Suprapubic skin (tissue), 4 donors: ENCODE results near the genes ZNF479 and ZNF727.

DNA sequence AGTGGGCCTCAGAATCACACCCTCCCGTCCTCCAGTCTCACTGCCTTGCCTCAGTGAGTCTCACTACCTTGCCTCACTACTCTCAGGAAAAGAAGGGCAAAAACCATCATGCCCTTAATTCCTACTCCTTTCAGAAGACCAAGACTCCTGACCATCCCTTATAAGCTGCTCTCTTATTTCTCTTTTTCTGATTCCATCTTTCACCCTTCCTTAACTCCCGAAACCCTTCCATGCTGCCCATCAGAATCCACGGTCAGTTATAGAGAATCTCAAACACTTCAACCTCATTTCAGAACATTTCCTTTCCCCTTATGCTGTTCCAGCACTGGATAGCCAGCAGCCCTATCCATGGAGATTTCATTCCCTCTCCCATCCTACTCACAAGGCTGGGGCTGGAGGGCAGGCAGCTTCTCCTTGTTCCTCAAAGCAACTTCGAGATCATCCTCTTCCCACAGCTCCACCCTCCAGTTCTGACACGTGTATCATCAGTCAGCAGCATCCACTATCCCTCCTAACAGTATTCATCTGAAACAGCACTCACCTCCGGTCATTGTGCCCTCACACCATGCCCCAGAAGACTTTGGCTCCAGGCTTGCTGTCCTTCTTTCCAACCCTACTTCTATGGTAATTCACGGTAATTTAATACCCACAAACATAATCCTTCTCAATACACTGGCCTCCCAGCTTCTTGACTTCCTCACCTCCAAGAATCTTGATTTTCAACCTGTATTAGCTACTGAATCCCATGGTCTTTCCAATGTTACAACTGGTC lies 12.8 kb downstream of the SEC61G start:
- PRO-cap, result no peak
- RAMPAGE, long total RNA, 4 experiments, result no peak in any of the 4 experiments

GRCh38 chr7:54746821-54747456 lies 12.1 kb downstream of the SEC61G start:
- PRO-cap, result no peak
- RAMPAGE, long total RNA, 4 experiments, result no peak in any of the 4 experiments

- PRO-cap, result no peak
- RAMPAGE, long total RNA, 4 experiments, result no peak in any of the 4 experiments
Observed at GRCh38 chr7:55048245-55048608, 29.4 kb downstream of the EGFR start.

- PRO-cap, result no peak
- RAMPAGE, long total RNA, 4 experiments, result start-site peak on the plus strand in 1 of 4 experiments, at chr7:55095373-55095843 at its widest, 27 to 29 reads per replicate
Observed at GRCh38 chr7:55095320-55096052, 76.7 kb downstream of the EGFR start.

- PRO-cap, result no peak
- RAMPAGE, long total RNA, 4 experiments, result no peak in any of the 4 experiments
Observed at GRCh38 chr7:55127802-55128072, 108.9 kb downstream of the EGFR start.

DNA sequence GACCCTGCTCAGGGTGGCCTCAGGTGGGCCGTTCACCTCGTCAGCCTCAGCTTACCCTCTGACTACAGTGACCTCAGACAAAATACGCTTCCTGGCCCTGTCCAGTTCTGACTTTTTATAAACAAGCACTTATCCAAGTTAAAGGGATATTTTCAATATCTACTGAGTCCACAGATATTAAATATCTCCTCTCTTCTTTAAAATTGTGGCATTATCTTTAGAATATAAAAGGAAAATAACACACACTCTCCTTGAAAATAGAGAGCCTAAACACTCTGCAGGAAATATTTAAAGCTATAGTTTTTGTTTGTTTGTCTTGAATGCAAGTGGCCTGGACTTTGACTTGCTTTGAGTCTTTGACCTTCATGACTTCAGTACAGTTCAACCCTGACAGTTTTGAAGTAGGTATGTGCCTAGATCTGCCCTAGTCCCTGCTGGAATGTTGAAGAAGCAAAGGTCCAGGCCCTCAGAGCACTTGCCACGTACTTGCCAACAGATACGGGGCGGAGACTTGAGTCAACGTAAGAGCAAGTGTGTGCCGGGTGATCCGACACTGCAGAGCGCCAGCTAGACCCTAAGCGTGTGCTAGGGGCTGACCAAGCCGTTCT lies 159.8 kb downstream of the EGFR start:
- PRO-cap, result no peak
- RAMPAGE, long total RNA, 4 experiments, result no peak in any of the 4 experiments

- PRO-cap, result bidirectional peak, plus-strand start at chr7:55255045, minus-strand start at chr7:55254879
- RAMPAGE, long total RNA, 4 experiments, result no peak in any of the 4 experiments
Observed at GRCh38 chr7:55254608-55255368, 110.3 kb upstream of the LANCL2 start.

DNA sequence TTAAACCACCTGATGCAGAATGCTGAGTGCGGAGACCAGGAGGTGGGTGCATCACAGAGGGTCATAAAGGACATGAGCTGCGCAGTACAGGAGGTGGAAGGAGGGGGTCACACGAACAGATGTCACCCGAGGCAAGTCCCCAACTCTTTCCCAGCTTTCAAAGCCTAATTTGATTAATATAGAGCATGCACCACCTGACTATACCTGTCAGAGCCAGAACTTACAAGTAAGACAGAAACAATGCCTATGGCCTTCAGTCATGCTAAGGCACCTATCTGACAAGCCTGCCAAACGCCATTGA lies 924 bp upstream of the VOPP1 start:
- PRO-cap, result no peak
- RAMPAGE, long total RNA, 4 experiments, result no peak in any of the 4 experiments

- PRO-cap, result no peak
- RAMPAGE, long total RNA, 4 experiments, result no peak in any of the 4 experiments
Observed at GRCh38 chr7:55694417-55695136, 122.3 kb upstream of the VOPP1 start.

- PRO-cap, result no peak
- RAMPAGE, long total RNA, 4 experiments, result no peak in any of the 4 experiments
Observed at GRCh38 chr7:55698894-55699619, 126.8 kb upstream of the VOPP1 start.

DNA sequence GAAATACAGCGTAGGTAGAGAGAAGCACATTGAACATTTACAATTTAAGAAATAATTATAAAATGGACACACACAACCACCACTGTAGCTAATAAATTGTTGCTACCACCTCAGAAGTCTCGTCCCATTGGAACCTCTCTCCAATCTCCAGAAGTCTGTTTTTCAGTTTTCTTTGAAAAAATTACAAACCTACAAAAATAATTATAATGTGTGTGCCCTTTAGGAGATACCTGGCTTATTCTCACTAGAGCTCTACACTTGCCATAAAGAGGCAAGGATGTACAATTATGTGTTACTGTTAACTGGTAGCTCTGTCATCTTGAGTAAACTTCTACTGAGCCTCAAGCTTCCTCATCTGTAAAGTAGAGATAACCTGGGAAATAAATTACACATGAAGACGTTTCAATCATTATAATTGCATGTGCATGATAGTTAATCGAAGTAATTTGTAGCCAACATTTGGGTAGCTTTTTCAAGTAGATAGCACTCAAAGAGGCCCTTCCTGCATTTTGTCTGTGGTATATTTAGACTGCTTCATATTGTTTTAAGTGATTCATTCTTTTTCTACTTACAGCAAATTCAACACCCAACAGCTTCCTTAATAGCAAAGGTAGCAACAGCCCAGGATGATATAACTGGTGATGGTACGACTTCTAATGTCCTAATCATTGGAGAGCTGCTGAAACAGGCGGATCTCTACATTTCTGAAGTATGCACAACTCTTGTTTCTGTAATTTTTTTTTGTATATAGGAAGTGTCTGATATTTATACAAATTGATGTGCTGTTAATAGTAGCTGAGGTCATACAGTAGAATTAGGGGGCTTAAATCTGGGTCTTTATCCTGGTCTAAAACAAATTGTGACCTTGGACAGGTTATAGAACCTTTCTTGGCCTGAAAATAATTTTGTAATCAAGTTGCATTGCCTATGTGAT lies 2.5 kb downstream of the CCT6A start:
- PRO-cap, result no peak
- RAMPAGE, long total RNA, 4 experiments, result no peak in any of the 4 experiments

- PRO-cap, result no peak
- RAMPAGE, long total RNA, 4 experiments, result no peak in any of the 4 experiments
Observed at GRCh38 chr7:56287635-56288251, 171.5 kb upstream of the NUPR2 start.

DNA sequence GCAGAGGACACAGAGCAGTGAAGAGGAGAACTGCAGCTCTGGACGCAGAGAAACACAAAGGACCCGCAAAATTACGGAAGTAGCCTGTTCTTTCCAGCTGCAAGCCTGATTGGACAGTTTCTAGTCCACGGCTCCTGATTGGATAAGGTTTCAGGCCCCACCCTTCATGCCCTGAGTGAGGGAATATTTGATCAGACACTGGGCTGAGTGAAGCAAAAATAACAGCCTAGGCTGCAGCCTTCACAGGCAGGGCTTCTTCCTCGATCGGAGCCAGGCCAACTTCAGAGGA lies at the start of gene ZNF479:
Gene ZNF479 (minus strand): TSS at position 60 of the 289 bp plus-strand sequence.
- PRO-cap, result no peak
- RAMPAGE, long total RNA, 4 experiments, result no peak in any of the 4 experiments

GRCh38 chr7:57344417-57344756 lies 105.6 kb upstream of the ZNF716 start:
- PRO-cap, result no peak
- RAMPAGE, long total RNA, 4 experiments, result no peak in any of the 4 experiments

DNA sequence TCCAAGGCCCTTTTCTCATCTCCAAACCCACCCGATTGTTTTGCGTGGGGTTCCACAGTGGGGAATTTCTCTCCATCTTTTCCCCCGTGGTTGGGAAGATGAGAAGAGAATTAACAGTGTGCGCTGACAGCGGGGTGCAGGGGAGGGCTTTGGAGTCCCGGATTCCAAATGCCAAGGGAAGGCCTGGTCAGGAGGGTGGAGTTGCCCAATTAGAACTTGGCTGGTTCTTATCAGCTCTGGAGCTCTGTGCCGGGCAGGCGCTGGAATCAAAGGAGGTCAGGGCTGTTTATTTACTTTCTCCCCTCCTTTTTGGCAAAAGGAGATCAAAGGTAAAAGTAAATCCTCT lies 95.4 kb upstream of the ZNF716 start:
- PRO-cap, result no peak
- RAMPAGE, long total RNA, 4 experiments, result no peak in any of the 4 experiments

GRCh38 chr7:64045221-64046127 lies at the start of gene ZNF727:
Gene ZNF727 (plus strand): TSS chr7:64045434.
- PRO-cap, result no peak
- RAMPAGE, long total RNA, 4 experiments, result start-site peak on the plus strand in 2 of 4 experiments, at chr7:64045423-64045508 at its widest, 19 to 29 reads per replicate

DNA sequence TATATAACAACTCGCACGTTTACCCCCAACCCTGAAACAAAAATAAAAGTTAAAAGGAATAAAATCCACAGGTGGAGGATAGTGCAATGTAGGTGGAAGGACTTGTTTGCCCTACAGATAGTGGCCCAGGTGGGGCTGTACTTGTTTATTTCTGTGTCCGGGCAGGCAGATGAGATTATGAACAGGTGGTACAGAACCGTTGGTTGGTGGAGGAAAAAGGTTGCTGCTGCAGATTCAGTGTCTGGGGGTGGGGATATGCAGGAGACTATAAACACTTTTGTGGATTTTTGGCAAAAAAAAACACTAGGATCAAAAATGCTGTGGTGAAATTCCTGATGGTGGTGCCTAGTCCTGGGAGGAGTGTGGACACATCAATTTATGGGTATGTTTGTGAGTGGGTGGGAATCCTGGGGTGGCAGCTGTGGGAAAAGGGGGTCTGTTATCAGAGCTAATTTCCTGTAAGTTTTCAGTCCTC lies 4.9 kb downstream of the ZNF680 start:
- PRO-cap, result no peak
- RAMPAGE, long total RNA, 4 experiments, result no peak in any of the 4 experiments

DNA sequence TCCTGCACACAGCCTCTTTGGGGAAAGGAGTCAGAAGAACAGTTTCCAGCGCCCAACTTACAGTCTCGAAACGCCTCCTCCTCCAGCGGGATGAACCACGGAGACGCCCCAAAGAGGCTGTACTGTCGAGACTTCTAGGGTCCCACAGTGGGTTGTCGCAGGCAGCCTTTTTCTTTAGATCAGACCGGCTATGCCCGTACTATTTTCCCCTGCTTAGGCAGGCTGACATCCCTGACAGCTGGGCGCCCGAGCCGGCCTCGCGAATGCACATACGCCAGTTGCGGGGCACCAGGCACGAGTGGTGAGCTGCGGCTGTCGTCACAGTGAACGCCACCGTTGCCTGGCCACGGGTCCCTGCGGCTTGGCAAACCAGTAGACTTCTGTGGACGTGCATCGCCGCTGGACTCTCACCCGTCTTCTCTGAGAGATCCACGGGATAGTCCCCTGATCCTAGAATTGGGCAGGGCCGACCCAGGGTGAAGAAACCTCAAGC lies 33.2 kb upstream of the ZNF273 start:
- PRO-cap, result no peak
- RAMPAGE, long total RNA, 4 experiments, result no peak in any of the 4 experiments

- PRO-cap, result no peak
- RAMPAGE, long total RNA, 4 experiments, result no peak in any of the 4 experiments
Observed at GRCh38 chr7:66145407-66145747, 30.7 kb downstream of the CRCP start.

GRCh38 chr7:66150198-66151177 lies 35.8 kb downstream of the CRCP start:
- PRO-cap, result no peak
- RAMPAGE, long total RNA, 4 experiments, result no peak in any of the 4 experiments